ENCODE results near the genes TGFBR2, CMTM8 and CMTM6.

GRCh38 chr3:29381621-29382157 is 100.8 kb downstream of the RBMS3 start:
- PRO-cap, result no peak
CAGE:
- cytosol, long polyA plus RNA, result no peak
- long polyA plus RNA, result no peak
- nucleus, long polyA plus RNA, result no peak

DNA sequence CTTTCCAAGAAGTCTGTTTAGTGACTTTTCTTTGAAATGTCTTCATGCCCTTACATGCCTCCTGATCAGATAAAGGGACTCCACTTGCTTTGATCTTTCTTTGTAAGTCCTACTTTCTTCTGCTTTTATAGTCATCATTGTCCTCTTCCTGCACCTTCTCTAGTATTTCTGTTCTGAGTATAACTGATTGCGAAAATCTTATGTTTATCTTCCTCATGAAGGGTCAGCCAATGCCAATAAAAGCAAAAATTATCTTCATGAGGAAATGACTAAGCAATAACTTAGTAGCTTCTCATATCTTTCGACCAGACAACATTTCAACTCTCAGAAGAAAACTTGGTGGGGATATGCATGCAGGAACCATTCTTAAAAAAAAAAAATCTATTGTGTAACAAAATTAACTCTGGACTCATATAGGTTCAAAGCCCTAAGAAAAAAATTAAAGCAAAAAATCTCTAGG is 378.5 kb upstream of the TGFBR2 start:
- PRO-cap, result no peak
CAGE:
- cytosol, long polyA plus RNA, result no peak
- long polyA plus RNA, result no peak
- nucleus, long polyA plus RNA, result no peak

DNA sequence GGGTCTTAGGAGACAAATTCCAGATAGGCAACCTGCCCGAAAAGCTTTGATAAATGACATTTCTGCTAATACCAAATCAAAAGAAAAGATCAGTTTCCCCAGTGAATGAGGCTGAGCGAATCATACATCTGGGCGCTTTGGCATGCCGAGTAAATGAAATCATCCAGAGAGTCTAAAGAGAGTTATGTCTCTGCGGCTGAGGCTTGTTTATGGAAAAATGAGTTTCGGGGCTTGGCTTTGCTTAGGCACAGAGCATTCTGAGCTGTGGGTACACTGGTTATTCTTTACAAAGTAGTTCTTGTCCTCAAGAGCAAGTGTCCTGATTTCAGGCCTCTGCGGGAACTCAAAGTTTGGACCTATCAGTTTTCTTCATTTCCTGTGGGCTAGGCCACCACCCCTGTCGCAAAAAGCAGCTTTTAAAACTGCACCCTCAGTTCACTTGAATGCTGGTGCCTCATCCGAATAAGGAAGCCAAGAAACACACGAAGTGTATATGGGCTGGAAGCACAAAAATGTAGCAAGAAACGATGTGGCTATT is 109.9 kb upstream of the TGFBR2 start:
- PRO-cap, result no peak
CAGE:
- cytosol, long polyA plus RNA, result no peak
- long polyA plus RNA, result no peak
- nucleus, long polyA plus RNA, result no peak

- PRO-cap, result no peak
CAGE:
- cytosol, long polyA plus RNA, result no peak
- long polyA plus RNA, result start-site peak on the plus strand at chr3:30606450-30606759, 101 and 77 reads in 2 replicates; start-site peak on the plus strand at chr3:30606785-30606946, 19 and 24 reads in 2 replicates
- nucleus, long polyA plus RNA, result no peak
Measured at GRCh38 chr3:30606144-30607023, at the start of gene TGFBR2. Gene TGFBR2 (plus strand): TSS chr3:30606601.

DNA sequence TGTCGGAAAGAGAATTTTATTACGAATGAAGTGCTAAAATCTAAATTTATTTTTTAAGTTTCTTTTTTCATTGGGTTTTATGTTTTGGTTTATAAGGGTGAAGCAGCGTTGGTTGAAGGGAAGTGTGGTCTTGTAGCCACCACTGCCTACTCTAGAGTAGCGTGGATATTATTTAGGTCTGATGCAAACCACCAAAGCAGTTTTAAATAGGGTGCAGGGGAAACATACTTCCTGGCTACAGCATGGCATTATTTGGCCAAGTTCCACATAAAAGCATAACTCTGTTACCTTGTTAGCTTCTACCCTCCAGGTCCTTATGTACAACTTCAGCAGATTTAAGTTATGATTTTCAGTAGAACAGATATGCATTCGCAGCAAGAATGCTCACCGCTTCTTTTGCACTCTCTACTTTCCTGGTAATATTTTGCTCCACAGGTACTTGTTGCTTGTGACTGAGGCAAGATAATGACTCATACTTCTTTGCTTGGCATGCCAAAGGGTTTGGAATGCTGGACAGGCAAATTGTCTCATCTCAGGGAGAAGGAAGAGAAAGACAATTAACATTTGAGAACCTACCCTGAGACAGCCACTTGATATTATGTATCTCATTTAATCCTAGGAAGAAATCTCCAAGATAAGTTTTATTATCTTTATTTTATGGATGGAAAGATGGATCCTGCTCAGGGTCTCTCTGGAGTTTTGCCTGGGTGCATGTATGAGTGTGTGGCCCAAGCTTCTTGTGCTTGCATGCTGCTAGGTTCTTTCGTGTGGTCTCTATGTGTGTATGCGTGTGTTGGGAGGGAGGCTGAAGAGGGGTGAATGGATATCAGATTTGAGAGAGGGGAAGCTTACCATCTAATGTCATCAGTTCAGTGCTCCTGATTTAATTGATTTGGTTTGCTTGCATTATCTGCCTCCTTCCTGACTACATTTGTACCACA is 5.5 kb downstream of the TGFBR2 start:
- PRO-cap, result no peak
CAGE:
- cytosol, long polyA plus RNA, result no peak
- long polyA plus RNA, result no peak
- nucleus, long polyA plus RNA, result no peak

- PRO-cap, result no peak
CAGE:
- cytosol, long polyA plus RNA, result no peak
- long polyA plus RNA, result no peak
- nucleus, long polyA plus RNA, result no peak
Measured at GRCh38 chr3:30638778-30639403, 32.5 kb downstream of the TGFBR2 start.

DNA sequence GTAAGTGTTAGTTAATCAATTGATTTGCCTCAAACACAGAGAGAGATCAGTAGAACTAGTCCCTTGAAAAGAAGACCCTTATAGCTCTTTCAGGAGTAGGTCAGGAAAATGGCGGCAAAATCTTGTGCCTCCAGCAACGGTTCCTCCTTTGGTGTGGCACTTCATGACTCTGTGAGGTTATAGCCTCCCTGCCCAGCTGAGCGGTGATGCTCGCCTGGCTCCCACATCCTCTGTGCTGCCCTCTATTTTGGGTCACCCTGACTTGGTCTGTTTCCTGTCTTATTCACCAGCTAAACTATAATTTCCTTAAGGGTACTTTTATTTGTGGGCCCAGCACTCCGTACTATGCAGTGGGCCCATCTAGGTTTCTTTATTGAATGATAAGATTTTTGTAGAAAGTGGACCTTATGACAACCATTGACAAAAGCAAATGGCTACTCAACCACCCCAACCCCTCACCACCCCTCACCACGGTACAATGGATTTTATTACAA is 37.7 kb downstream of the TGFBR2 start:
- PRO-cap, result no peak
CAGE:
- cytosol, long polyA plus RNA, result no peak
- long polyA plus RNA, result no peak
- nucleus, long polyA plus RNA, result no peak

DNA sequence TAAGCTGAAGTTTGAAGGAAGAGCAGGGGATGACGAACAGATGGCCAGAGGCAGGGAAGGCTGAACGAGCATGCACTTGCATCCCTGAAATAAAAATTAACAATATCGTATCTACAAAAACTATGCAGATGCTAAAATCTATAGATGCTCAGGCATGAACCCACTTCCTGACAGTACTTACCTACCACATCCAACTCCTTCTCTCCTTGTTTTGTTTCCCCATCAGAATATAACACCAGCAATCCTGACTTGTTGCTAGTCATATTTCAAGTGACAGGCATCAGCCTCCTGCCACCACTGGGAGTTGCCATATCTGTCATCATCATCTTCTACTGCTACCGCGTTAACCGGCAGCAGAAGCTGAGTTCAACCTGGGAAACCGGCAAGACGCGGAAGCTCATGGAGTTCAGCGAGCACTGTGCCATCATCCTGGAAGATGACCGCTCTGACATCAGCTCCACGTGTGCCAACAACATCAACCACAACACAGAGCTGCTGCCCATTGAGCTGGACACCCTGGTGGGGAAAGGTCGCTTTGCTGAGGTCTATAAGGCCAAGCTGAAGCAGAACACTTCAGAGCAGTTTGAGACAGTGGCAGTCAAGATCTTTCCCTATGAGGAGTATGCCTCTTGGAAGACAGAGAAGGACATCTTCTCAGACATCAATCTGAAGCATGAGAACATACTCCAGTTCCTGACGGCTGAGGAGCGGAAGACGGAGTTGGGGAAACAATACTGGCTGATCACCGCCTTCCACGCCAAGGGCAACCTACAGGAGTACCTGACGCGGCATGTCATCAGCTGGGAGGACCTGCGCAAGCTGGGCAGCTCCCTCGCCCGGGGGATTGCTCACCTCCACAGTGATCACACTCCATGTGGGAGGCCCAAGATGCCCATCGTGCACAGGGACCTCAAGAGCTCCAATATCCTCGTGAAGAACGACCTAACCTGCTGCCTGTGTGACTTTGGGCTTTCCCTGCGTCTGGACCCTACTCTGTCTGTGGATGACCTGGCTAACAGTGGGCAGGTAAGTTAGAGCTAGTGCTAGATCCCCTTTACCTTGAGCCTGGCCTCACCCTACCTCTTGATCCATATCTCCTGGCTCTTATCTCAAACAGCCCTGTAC is 65.4 kb downstream of the TGFBR2 start:
- PRO-cap, result no peak
CAGE:
- cytosol, long polyA plus RNA, result no peak
- long polyA plus RNA, result no peak
- nucleus, long polyA plus RNA, result no peak

- PRO-cap, result no peak
CAGE:
- cytosol, long polyA plus RNA, result no peak
- long polyA plus RNA, result no peak
- nucleus, long polyA plus RNA, result no peak
Measured at GRCh38 chr3:31226747-31228031, 305.5 kb upstream of the STT3B start.

- PRO-cap, result no peak
CAGE:
- cytosol, long polyA plus RNA, result no peak
- long polyA plus RNA, result no peak
- nucleus, long polyA plus RNA, result no peak
Measured at GRCh38 chr3:31232328-31233222, 300.1 kb upstream of the STT3B start.

DNA sequence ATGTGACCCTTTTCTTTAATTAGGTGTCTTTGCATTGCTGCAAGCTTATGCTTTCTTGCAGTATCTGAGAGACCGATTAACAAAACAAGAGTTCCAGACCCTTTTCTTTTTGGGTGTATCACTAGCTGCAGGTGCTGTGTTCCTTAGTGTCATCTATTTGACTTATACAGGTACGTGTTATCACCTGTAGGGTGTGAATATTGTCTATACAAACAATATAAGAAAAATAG is 84.1 kb downstream of the STT3B start:
- PRO-cap, result no peak
CAGE:
- cytosol, long polyA plus RNA, result no peak
- long polyA plus RNA, result no peak
- nucleus, long polyA plus RNA, result start-site peak on the plus strand centred at position 110 of the sequence, 49 bp wide, 61 and 50 reads in 2 replicates

GRCh38 chr3:31617754-31618688 is 85.3 kb downstream of the STT3B start:
- PRO-cap, result no peak
CAGE:
- cytosol, long polyA plus RNA, result no peak
- long polyA plus RNA, result no peak
- nucleus, long polyA plus RNA, result start-site peak on the plus strand at chr3:31617955-31617984, 80 and 91 reads in 2 replicates

DNA sequence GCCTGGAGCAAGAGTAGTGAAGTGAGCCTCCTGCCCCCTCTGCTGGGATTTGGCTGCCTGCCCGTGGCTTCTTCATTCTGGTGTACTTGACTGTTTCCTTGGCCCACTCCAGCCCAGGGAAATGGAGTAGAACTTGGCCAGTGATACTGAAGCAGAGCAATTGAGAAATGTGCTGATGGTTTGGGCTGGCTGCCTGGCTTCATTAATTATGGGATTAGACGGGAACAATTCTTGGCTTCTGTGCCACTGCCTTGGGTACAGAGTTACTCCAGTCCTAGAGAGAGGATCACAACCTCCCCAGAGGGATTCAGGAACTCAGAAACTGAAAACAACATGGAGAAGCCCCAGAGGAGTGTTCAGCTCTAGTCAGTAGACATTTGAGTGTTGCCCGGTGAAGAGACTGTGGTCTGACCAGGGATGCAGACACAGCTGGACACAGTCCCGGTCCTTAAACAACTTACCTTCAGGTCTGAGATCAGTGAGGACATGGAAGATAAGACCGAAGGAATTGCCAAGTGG is 3.0 kb downstream of the GPD1L start:
- PRO-cap, result no peak
CAGE:
- cytosol, long polyA plus RNA, result no peak
- long polyA plus RNA, result no peak
- nucleus, long polyA plus RNA, result no peak

DNA sequence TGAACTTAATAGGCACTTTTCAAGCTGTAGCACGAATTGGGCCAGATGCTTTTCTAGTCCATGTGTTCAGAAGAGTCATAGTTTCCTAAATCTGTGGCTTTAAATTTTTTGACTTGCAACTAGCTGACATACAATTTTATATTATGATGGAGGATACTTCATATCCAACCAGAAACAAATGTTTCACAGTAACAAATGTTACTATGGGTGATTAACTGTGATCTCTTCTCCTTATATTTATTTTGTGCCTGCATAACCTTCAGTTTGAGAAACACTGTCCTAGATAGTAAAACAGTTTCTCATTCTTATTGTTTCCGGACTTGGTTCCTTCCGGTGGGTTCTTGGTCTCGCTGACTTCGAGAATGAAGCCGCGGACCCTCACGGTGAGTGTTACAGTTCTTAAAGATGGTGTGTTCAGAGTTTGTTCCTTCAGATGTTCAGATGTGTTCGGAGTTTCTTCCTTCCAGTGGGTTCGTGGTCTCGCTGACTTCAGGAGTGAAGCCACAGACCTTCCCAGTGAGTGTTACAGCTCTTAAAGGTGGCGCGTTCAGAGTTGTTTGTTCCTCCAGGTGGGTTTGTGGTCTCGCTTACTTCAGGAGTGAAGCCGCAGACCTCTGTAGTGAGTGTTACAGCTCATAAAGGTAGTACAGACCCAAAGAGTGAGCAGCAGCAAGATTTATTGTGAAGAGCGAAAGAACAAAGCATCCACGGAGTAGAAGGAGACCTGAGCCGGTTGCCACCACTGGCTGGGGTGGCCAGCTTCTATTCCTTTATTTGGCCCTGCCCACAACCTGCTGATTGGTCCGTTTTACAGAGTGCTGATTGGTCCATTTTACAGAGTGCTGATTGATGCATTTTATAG is 8.1 kb downstream of the GPD1L start:
- PRO-cap, result no peak
CAGE:
- cytosol, long polyA plus RNA, result no peak
- long polyA plus RNA, result no peak
- nucleus, long polyA plus RNA, result no peak

- PRO-cap, result no peak
CAGE:
- cytosol, long polyA plus RNA, result no peak
- long polyA plus RNA, result no peak
- nucleus, long polyA plus RNA, result no peak
Measured at GRCh38 chr3:32152219-32152971, 46.0 kb downstream of the GPD1L start.

DNA sequence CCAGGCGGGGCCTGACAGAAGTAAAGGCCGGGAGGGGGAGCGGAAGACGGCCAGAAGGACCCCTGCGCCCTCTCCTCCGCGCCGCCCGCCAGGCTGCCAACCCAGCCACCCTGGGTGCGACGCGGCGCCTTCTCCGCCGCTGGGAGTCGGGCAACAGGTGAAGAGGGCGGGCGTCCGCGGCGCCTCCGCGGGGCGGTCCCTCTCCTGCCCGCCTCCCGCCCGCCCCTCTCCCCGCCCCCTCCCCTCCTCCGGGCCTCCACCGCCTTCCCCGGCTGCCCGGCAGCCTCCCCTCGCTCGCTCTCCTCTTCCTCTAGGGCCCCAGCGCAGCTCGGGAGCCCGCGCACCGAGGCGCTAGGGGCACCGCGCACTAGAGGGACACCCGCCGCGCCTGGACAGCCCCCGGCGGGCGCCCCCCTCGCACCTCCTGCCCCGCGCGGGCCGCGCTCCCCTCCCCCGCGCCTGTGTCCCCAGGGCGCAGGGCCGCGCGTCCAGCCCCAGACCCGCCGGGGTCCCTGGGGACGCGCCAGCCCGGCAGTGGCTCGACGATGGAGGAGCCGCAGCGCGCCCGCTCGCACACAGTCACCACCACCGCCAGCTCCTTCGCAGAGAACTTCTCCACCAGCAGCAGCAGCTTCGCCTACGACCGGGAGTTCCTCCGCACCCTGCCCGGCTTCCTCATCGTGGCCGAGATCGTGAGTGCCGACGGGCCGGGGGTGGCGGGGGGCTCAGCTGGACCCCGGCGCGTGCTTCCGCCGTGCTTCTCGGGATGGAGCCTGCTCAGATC is at the start of gene CMTM8:
Gene CMTM8 (plus strand): TSS at position 253 of the 784 bp plus-strand sequence.
- PRO-cap, result no peak
CAGE:
- cytosol, long polyA plus RNA, result start-site peak on the plus strand centred at position 484 of the sequence, 76 bp wide, 66 and 75 reads in 2 replicates
- long polyA plus RNA, result no peak
- nucleus, long polyA plus RNA, result no peak

GRCh38 chr3:32392671-32393372 is 1.2 kb downstream of the CMTM7 start:
- PRO-cap, result no peak
CAGE:
- cytosol, long polyA plus RNA, result no peak
- long polyA plus RNA, result no peak
- nucleus, long polyA plus RNA, result no peak

DNA sequence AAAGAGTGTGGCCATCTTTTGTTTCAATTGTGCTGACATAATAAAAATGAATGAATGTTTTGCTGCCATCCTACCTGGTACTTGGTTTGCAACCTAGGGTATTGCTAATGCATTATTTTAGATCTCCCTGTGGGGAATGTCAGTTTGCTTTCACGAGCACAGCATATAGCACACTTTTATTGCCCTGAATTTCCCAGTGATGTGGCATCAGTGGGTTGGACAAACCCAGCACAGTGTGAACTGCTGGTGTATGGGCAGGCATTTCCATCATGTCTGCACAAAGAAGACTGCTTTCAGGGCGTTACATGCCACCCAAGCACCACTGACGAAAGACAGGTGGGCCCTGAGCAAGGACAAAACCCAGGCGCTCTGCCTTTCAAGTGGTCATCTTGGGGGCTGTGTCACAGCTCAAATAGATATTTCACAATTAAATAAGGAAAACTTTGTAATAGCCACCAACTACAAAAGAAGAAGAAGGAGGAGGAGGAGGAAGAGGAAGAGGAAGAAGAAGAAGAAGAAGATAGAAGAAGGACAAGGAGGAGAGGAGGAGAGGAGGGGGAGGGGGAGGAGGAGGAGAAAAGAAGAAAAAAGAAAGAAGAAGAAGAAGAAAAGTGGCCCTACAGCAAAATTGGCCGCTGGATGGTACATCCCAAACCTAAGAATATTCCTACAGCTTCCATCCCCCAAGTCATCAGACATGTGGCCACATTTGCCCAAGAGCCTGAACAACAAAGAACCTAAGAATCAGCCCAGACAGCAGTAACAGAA is 31.9 kb downstream of the CMTM6 start:
- PRO-cap, result no peak
CAGE:
- cytosol, long polyA plus RNA, result no peak
- long polyA plus RNA, result no peak
- nucleus, long polyA plus RNA, result no peak

- PRO-cap, result no peak
CAGE:
- cytosol, long polyA plus RNA, result no peak
- long polyA plus RNA, result no peak
- nucleus, long polyA plus RNA, result no peak
Measured at GRCh38 chr3:32485035-32485506, 17.6 kb downstream of the CMTM6 start.

GRCh38 chr3:32502686-32503101 is at the start of gene CMTM6:
Gene CMTM6 (minus strand): TSS chr3:32502852.
- PRO-cap, result unidirectional peak, minus-strand start at chr3:32502789
CAGE:
- cytosol, long polyA plus RNA, result start-site peak on the minus strand at chr3:32502794-32502832, 359 and 358 reads in 2 replicates
- long polyA plus RNA, result start-site peak on the minus strand at chr3:32502797-32502832, 206 and 148 reads in 2 replicates
- nucleus, long polyA plus RNA, result start-site peak on the minus strand at chr3:32502797-32502832, 179 and 323 reads in 2 replicates

Measured in A549 (cell line).